AG09309 (cell line): ENCODE measurements around a stretch of chr4.

- RRBS, result no CpG with 5 or more reads among the region's 1 CpG
Observed at GRCh38 chr4:151315120-151315604, 10.2 kb downstream of the SH3D19 start.

GRCh38 chr4:151316730-151316946, 8.8 kb downstream of the SH3D19 start:
- RRBS, result no CpG with 5 or more reads among the region's 2 CpGs

- RRBS, result 2% methylated on average over 25 of the region's 64 CpGs
Observed at GRCh38 chr4:151324631-151325399, 590 bp downstream of the SH3D19 start.

DNA sequence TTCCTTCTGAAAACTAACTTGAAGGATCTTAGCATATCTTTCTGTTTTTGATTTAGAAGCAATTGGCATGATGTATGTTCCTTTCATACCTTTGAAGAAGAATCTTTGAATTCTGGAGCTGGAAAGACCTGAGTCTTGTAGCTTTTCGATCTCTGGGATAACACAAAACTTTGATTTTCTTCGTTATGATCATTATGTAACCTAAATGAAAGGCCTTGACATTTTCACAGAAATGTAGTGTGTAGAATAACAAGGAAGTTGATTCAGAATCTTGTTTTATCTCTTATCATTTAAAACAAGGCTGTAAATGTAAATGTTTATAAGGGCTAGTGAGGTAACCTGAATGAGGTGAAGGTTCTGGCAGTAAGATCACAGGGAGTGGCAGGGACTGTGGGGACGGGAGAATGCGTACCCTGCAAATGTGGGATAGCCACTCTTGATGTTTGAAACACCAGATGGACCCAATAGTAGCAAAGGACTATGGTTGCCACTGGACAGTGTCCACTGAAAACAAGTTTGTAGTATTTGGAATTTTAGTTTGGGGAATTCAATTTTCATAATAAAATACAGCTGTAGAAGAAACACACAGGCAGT, 155.2 kb downstream of the FHIP1A start:
- RRBS, result no CpG with 5 or more reads among the region's 4 CpGs

GRCh38 chr4:151718713-151720044, 41.6 kb downstream of the GATB start:
- RRBS, result 100% methylated on average over 2 of the region's 23 CpGs

DNA sequence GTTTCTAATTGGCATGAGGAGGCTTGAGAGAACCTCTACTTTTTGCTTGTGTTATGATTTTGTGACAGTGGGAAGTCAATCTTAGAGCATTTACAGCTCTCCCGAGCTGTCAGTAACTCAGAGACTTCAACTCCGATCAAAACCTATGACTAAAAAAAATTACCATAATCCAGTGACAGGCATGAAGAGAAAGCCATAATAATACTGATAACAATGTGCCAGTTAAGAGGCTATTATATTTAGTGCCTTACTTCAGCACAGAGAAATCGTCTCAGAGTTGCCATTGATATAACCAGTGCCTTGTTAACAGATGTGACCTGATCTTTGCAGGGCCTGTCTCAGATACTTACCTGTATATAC, 38.3 kb upstream of the GATB start:
- RRBS, result no CpG with 5 or more reads among the region's 3 CpGs

- RRBS, result no CpG with 5 or more reads among the region's 5 CpGs
Observed at GRCh38 chr4:152010683-152011376, 250.0 kb upstream of the GATB start.

- RRBS, result no CpG with 5 or more reads among the region's 2 CpGs
Observed at GRCh38 chr4:152412348-152412774, 123.5 kb downstream of the FBXW7 start.

DNA sequence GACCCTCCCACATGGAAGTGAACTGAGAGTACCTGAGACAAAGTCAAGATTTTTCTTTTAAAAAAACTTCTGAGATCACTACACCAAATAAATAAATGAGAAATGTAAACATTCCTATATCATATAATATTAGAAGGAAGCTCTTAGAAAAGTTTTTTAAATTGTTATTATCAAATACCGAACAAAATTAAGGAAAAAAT, 28.8 kb downstream of the FBXW7 start:
- RRBS, result no CpG with 5 or more reads among the region's 1 CpG

DNA sequence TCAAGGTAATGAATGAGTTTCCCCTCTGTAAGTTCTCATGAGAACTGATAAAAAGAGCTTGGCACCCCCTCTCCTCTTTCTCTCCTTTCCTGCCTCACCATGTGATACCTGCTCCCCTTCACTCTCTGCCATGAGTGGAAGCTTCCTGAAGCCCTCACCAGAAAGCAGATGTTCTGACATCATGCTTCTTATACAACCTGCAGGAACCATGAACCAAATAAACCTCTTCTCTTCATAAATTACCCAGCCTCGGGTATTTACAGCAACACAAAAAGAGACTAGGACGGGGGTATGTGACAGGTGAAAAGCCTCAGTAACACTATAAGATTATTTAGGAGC, 21.3 kb downstream of the FBXW7 start:
- RRBS, result no CpG with 5 or more reads among the region's 2 CpGs

DNA sequence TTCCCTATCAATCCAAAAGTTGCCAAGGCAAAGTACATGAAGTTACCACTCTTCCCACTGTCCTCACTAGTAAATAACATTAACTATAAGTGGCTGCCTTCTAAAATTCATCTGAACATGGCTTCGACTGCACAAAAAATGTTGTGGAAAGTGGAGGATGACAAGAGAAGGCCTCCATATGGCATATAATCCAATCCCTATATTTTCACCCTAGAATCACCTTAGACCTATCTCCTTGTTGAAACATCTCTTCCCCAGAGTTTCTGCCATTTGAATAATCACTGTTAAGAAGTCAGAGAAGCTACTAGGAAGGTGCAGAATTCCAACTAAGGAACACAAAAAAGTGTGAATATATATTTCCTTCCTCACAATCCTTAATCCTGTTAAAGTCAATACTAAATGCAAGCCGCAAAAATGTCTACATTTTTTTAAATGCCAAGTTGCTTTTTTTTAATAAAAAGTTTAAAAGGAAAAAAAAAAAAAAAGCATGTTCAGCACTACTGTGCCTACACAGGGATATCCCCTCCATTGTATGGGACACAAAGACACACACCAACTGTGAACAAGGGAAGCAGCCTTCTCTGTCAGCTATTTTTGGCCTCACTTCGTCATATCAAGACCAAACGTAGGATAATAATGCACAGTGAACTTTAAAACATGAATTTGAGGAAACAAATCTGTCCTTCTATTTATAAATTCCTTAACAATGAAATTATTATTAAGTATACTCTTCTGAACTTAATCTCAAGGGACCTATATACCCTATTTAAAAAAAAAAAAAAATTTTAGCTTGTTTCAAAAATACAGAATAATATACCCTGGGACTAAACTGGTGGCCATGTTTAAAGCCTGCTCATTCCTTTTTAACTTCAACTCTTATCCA, 4.5 kb downstream of the FBXW7 start:
- RRBS, result no CpG with 5 or more reads among the region's 4 CpGs

DNA sequence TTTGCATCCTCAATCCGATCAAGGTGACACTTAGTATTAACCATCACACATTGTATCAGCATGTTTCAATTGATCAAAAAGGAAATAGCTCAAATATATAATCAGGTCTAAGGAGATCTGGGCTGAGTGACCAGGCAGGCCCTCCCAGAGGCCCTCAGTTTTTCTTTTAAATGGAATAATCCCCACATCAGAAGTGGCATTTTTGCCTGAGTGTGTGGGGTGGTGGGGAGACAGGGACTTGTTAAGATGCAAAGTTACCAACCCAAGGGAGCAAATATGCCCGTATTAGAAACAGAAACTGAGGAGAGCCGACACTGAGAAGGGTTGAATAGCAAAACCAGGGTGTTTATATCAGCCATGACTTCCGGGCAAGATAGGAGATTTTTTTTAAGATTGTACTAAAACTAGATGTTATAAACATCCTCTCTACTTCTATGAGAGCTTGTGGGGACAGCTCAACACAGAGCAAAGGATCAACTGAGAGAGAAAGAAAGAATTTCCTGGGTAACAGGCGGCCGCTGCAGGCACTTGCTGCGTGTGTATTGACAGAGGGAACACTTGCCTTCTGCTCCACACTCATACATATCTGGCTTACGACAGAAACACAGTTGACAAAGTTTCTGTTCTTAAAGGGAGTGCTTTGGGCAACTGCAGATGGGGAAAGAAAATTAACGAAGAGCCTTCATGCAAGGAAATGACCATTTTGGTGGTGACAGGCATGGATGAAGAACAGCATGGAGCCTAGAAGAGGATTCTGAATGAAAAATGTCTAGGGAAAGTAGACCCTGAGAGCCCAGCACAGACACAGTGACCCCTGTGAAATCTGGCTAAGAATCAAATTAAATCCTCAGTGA, 49.1 kb upstream of the FBXW7 start:
- RRBS, result no CpG with 5 or more reads among the region's 9 CpGs

DNA sequence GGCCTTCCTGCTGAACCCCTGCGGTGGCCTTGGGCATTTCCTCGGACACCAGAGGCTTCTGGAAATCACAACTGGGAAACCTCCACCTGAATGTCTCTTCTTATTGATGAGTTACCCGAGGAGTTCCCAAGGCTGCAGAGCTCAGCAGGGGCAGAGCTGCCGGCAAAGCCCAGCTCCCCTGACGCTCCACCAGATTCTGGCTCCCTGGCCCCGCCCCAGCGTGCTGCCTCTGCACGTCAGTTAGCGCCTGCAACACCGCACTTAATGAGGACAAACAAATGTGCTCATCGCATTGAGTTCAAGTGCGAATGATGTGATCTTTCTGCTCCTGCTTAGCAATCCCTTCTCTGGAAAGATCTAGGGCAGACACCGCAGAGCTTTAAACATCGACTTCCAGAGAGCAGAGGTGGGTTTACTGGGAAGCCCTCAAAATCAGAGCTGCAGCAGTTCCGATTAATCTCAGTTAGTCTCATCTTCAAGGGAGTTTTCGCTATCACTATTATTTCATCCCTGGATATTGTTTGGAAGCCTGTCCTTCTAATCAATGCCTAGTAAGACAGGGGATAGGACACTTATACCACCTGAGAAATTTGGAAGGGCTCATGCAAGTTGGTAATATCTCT, 55.5 kb upstream of the FBXW7 start:
- RRBS, result no CpG with 5 or more reads among the region's 16 CpGs

GRCh38 chr4:152646517-152647035, 33.2 kb downstream of the TMEM154 start:
- RRBS, result no CpG with 5 or more reads among the region's 5 CpGs

- RRBS, result no CpG with 5 or more reads among the region's 5 CpGs
Observed at GRCh38 chr4:152885143-152885568, 51.0 kb upstream of the FHDC1 start.

GRCh38 chr4:152937082-152937951, 1.2 kb downstream of the FHDC1 start:
- RRBS, result 1% methylated on average over 35 of the region's 104 CpGs

- RRBS, result 3% methylated on average over 4 of the region's 28 CpGs
Observed at GRCh38 chr4:152937952-152938571, 1.9 kb downstream of the FHDC1 start.

GRCh38 chr4:152995906-152996657, 60.0 kb downstream of the FHDC1 start:
- RRBS, result no CpG with 5 or more reads among the region's 14 CpGs

DNA sequence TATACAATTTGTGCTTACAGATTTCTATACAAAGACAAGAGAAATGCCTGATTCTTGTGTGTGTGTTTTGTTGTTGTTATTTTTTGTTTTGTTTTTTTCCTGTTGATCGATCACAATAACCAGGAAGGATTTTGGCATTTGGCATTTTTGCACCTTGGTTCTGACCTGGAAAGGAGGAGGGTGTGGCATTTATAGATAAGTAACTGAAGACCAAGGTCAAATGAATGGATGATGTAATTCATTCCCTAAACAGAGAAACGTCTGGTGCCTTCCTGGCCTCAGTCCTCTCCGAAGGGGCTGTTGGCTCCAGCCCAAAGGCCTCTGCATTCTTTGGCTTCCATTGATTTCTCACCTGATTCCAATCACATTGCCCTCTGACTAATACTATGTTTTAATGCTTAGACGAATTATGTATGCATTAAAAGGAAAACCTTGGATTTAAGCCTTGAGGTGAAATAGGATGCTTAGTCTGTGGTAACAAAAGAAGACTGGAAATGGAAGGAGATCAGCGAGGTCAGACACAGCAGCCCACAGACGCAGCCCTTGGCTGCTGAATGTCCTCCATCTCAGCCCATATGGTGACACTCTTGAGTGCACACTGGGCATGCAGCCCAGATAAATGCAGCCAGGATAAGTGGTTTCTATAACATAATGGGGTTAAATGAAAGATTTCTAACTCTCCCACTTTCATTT, 60.6 kb upstream of the TRIM2 start:
- RRBS, result no CpG with 5 or more reads among the region's 6 CpGs